ENCODE data around the gene ADPRS.

- PRO-cap = no peak
Measured at GRCh38 chr1:35708450-35709085, 10.1 kb downstream of the C1orf216 start.

DNA sequence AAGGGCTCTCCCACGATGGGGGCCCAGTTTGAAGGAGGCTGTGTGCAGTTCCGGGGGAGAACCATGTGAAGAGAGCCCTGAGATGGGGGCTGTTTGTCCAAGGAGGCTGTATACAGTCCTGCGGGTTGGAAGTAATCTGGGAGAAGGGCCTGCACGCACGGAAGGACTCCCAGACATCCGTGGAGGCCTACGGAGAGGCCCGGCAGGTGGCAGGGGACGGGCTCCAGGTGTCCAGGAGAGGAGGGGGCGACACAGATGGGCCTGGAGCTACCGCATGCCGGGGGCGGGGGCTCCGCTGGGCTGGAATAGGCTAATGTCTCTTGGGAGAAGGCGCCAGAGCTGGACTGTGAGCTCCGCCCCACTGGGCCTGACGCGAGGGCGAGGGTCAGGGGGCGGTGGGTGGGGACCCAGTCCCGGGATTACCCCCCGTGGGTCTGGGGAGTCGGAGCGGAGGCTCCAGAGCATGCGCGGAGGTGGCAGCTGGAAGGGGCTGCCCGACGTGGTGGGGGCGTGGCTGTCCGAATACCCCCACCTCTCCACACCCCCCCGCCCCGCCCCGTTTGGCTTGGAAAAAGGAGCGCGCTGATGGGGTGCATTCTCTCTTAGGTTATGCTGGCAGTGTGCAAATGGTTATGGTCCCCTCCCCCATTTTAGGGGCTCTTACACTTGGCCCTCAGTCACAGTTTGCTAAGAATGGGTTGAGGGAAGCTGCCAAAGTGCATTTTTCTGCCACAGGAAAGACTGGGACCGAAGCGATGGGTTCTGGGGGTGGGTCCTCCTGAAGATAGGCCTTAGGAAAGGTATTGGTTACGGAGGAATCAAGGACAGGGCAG is 756 bp downstream of the AGO1 start:
- PRO-cap = no peak

GRCh38 chr1:35928600-35929779 is 1.9 kb upstream of the AGO3 start:
- PRO-cap = no peak

- PRO-cap = no peak
Measured at GRCh38 chr1:35929855-35930511, 922 bp upstream of the AGO3 start.

DNA sequence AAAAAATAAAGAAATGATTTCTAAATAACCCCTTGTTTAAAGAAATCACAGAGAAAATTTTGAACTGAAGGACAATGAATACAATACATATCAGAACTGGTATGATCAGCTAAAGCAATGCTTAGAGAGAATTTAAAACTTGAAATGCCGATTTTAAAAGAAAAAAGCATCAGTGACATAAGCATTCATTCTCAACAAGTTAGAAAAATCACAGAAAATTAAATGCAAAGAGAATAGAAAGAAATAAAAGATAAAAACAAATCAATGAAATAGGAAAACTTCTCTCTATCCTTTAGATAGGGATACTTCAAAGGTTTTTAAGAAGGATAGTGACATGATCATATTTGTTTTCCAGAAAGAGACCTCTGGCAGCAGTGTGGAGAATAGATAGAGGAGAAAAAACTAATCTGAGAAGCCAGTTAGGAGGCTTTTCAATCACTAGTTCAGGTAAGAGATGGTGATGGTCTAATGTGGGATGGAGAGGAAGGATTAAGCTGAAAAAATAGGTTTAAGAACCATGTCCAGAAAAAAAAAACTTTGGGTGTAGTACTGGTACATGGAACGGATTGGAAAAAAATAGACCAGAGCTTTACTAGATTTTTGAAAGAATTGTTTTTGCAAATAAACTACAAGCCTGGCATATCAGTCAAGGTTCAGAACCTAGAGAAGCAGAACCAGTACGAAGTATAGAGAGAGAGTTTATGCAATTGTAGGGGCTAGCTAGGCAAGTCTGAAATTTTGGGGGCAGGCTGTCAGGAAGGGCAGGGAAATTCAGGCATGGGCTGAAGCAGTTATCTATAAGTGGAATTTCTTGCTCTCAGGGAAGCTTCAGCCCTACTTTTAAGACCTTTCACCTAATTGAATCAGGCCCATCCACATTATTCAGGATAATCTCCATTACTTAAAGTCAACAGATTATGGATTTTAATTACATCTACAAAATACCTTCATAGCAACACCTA is 51.6 kb downstream of the AGO3 start:
- PRO-cap = no peak

- PRO-cap = bidirectional peak, plus-strand start at chr1:36088892, minus-strand start at chr1:36088762; bidirectional peak, plus-strand start at chr1:36089139, minus-strand start at chr1:36089047
Measured at GRCh38 chr1:36088201-36089546, at the start of gene ADPRS. ADPRS (plus strand) TSS chr1:36088892.

DNA sequence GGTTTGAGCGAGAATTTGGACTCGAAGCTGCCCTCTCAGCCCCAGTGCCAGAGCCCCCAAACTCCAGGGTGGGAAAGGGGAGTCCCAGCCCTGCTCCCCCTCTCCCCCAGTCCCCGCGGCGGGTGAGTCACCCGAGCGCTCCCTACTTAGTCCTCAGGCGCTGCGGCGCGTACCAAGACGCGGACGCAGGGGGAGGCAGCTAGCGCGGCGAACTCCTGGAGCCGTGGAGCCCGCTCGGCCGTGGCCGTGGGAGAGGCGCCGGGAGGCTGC is 288 bp upstream of the MAP7D1 start:
- PRO-cap = bidirectional peak, plus-strand start outside the sequence, minus-strand start at position 124 of the sequence

DNA sequence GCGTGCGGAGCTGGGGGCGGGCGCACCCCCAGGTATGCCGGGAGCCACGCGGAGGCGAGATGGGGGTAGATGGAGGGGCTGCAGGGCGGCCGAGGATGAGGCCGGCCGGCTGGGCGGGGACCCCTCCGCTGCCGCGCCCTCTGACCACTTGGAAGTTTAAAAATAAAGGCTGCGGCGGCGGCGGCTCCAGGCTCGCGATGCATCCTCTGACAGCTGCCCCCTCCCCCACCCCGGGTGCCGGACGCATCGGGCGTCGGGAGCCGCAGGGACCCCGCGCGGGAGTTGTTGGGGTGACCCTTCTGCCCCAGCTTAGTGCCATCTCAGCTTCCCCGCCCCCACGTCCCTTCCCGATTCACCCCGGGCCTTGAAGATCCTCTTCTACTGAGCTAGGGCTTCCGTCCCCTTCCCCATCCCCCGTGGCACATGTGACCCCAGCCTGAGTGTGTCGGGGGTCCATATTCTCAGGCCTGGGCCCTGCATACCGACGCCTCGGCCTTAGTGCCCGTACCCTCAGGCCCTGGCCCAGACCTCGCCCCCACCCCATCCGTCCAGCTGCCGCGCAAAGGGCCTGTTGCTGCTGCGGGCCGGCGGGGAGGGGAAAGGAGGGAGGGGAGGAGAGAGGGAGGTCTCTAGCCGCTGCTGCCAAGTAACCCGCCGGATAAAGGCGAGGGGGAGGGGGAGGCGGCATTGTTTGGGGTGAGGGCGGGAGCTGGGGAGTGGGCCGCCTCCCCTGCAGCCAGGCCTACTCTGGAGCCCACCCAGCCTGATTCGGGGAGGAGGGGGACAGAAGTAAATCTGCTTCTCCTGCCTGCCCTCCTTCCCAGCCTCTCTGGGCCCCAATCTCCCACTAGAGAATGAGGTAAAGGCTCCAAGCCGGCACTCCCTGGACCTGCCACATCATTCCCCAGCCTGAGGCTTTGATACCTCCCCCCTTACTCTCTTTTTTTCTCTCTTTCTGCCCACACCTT is 756 bp downstream of the MAP7D1 start:
- PRO-cap = bidirectional peak, plus-strand start at position 240 of the sequence, minus-strand start at position 158 of the sequence; unidirectional peak, minus-strand start at position 573 of the sequence

GRCh38 chr1:36176181-36176882 is 20.4 kb downstream of the MAP7D1 start:
- PRO-cap = unidirectional peak, minus-strand start at chr1:36176429

DNA sequence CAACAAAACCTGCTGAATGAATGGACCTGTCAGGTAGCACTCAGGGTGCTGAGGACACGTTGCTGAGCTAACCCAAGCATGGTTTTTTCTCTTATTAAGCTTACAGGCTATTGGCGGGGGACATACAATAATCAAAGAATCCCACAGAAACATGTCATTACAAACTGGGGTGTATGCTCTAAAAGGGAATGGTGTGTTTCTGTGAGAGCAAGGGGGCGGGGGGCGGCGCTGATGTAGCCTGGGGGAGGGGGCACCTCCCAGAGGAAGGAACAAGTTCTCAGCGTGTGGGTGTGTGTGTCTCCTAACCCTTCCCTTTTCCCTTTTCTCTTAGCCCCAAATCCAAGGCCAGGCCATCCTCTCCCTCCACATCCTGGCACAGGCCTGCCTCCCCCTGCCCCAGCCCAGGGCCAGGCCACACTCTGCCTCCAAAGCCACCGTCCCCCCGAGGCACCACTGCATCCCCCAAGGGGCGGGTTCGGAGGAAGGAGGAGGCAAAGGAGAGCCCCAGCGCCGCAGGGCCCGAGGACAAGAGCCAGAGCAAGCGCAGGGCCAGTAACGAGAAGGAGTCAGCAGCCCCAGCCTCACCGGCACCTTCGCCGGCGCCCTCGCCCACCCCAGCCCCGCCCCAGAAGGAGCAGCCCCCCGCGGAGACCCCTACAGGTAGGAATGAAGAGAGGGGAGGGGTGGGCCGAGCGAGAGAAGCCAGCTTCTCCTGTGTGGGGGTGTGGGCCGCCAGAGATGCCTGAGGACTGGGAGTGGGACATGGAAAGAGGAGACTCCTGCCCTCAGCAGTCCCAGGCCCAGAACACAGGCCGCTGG is 21.8 kb downstream of the MAP7D1 start:
- PRO-cap = no peak

GRCh38 chr1:36257076-36257903 is 33.0 kb downstream of the THRAP3 start:
- PRO-cap = no peak

GRCh38 chr1:36328598-36329161 is 5.2 kb upstream of the EVA1B start:
- PRO-cap = no peak

DNA sequence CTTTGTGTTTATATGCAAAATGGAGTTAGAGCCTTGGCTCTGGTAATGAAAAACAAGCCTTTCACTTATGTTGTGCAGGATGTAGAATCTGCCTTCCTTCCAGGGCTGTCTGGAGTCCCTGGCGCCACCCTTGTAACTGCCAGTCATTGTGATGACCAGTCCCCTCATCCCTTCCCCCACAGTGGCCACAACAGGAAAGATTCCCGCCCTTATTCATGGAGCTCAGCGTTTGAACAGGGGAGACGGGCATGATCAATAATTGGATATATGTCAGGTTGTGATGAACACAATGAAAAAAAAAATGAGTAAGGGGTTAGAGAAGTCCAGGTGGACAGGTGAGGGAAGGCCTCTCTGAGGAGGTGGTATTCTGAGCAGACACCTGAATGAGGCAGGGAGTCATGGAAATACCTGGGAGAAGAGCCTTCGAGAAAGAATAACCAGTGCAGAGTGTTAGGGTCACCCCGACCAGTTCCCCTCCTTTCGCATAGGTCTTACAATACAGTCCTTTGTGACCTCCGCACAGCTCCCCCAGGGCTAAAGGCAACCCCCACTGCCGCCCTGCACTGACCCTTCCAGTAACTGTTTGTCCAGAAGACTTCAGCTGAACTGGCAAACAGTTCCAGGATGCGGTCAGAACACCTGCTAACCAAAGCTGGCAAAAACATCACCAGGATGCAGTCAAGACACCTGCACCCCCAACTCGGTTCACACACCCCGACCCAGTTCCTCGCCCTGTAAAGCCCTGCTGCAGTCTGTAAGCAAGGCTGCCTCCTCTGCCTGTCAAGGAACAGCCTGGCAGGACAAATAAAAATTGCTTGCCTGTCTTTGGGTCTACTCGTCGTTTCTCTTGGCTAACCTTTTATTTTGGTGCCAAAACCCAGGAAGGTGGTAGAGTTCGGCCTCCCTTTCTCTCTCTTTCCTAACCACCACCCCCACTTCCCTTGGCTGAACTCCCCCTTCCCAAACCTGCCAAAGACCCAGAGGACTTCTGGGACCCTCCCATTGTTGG is 6.3 kb upstream of the EVA1B start:
- PRO-cap = no peak

- PRO-cap = no peak
Measured at GRCh38 chr1:36361193-36361485, 24.6 kb downstream of the STK40 start.

DNA sequence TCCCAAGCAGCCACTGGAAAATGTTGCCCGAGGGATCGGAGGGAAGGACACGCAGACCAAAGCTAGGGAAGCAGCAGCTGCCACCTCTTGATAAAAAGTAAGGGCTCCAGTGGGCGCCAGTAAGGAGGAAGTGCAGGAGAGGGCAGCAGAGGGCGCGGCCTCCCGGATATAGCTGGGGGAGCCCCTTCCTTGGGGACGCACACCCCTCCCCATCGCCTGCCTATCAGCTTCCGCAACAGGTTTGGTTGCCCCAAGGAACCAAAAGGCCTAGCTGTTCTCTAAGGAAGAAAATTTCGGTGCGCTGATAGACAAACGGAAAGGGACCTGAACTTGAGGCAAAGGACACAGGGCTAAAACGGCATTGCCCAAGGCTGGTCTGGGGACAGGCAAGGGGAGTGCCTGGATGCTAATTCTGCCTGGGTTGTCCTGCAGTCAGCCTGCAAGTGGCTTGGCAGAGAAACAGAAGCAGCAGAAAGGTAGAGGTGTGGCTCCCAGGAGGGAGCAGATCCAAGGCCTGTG is 1.8 kb upstream of the GRIK3 start:
- PRO-cap = no peak

GRCh38 chr1:37325799-37326309 is 148.5 kb upstream of the ZC3H12A start:
- PRO-cap = no peak

DNA sequence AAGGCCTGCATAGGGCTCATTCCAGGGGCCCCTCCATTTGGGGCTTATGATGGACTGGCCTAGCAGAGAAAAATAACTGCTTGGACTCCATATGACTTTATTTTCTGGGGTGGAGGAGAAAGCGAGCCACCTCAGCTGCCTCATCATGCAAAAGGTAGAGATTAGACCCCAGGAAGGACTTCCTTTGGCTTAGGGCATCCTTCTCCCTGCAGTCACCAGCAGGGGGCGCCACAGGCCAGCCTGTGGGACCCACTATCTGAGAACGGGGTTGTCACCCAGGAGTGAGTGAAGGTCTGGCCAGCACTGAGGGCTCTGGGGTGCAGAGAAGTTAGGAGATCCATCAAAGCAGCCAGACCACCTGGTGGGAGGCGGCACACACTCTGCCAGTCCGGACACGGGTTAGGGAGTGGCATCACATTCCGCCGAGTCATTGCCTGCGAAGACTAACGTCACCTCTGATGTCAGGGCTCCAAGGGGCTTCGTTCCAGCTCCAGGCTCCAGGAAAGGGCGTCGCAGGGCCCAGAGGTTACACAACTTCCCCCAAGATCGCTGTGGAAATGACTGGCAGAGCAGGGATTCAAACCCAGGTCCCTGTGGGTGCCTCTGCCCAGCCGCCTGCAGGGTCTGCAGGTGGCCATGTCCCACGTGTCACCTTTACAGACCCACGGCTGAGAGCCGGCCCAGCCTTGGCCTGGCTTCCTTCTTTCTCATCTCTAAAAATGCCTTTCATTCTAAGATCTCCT is 19.4 kb upstream of the ZC3H12A start:
- PRO-cap = bidirectional peak, plus-strand start at position 543 of the sequence, minus-strand start at position 401 of the sequence

- PRO-cap = bidirectional peak, plus-strand start at chr1:37474580, minus-strand start at chr1:37474367
Measured at GRCh38 chr1:37474263-37474464, 216 bp upstream of the ZC3H12A start.

DNA sequence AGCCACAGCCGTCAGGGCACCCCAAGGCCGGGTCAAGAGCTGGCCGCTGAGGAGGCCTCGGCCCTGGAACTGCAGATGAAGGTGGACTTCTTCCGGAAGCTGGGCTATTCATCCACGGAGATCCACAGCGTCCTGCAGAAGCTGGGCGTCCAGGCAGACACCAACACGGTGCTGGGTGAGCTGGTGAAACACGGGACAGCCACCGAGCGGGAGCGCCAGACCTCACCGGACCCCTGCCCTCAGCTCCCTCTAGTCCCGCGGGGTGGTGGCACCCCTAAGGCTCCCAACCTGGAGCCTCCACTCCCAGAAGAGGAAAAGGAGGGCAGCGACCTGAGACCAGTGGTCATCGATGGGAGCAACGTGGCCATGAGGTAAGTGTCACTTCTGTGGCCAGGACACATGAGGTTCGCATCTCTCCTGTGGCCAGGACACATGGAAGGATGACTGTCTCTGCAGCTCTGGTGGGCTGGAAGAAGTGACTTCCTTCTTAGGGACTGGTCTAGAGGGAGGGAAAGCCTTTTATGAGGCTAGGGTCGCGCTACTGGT is 1.3 kb downstream of the ZC3H12A start:
- PRO-cap = no peak

- PRO-cap = bidirectional peak, plus-strand start at chr1:37476846, minus-strand start at chr1:37476563
Measured at GRCh38 chr1:37476115-37477164, 2.1 kb downstream of the ZC3H12A start.

All from right cardiac atrium (tissue), 1 donor.